A549 (cell line): ENCODE results near the genes RPS2, NOXO1, NPW, RAB26 and MLST8.

GRCh38 chr16:1779932-1780422, 2.4 kb downstream of the SPSB3 start:
- PRO-cap, result no peak
CAGE:
- cytosol, long polyA plus RNA, result no peak
- long polyA plus RNA, result no peak
- nucleus, long polyA plus RNA, result no peak

- PRO-cap, result no peak
CAGE:
- cytosol, long polyA plus RNA, result no peak
- long polyA plus RNA, result no peak
- nucleus, long polyA plus RNA, result no peak
These were observed 1.9 kb downstream of the FAHD1 start for GRCh38 chr16:1828551-1829634.

- PRO-cap, result no peak
CAGE:
- cytosol, long polyA plus RNA, result no peak
- long polyA plus RNA, result no peak
- nucleus, long polyA plus RNA, result no peak
These were observed 383 bp downstream of the HS3ST6 start for GRCh38 chr16:1917839-1918224.

DNA sequence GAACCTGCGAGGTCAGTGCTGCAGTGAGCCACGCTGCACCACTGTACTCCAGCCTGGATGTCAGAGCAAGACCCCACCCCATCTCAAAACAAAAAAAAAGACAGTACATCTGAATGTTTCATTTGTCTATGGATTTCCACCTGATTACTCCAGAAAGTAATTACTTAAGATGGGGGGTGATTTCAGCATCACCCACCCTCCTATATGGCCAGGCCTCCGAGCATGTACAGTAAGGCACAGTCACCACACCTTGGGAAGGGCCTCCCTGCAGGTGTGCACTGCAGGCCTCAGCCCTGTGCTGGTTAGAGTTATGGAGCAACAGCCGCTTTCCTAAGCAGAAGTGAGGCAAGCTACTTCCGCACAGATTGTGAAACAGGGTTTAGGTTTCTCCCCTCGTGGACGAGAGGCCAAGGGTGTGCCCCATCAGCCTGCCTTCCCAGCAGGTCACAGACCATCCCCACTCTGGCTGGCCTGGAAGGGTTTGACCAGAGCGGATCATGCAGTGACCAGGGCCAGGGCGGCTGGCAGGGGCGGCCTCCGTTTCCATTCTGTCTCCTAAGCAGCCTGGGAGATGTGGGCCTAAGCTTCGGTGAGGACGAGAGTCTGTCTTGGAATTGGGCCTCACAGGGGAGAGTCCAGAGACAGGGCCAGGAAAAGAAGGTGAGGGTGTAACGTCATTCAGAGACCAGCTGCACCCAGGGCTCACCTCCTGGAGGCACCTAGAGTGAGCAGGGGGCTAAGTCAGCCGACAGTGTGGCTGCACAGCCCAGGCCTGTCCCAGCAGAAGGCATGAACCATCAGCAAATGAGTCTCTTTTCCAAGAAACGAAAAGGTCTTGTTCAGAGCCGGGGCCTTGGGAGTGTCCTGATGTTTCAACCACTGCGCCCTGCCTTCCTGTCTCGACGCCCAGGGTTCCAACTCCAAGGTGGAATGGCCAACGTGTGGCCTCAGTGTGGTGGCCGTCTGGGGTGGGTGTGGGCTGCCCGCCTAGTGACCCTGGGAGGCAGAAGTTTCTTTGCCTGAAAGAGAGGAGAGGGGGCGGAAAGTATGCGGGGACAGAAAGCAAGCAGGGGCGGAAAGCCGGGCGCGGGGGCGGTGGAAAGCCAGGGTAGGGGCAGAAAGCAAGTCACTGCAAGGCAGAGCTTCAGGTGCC, 4.5 kb downstream of the MSRB1 start:
- PRO-cap, result no peak
CAGE:
- cytosol, long polyA plus RNA, result no peak
- long polyA plus RNA, result no peak
- nucleus, long polyA plus RNA, result no peak

DNA sequence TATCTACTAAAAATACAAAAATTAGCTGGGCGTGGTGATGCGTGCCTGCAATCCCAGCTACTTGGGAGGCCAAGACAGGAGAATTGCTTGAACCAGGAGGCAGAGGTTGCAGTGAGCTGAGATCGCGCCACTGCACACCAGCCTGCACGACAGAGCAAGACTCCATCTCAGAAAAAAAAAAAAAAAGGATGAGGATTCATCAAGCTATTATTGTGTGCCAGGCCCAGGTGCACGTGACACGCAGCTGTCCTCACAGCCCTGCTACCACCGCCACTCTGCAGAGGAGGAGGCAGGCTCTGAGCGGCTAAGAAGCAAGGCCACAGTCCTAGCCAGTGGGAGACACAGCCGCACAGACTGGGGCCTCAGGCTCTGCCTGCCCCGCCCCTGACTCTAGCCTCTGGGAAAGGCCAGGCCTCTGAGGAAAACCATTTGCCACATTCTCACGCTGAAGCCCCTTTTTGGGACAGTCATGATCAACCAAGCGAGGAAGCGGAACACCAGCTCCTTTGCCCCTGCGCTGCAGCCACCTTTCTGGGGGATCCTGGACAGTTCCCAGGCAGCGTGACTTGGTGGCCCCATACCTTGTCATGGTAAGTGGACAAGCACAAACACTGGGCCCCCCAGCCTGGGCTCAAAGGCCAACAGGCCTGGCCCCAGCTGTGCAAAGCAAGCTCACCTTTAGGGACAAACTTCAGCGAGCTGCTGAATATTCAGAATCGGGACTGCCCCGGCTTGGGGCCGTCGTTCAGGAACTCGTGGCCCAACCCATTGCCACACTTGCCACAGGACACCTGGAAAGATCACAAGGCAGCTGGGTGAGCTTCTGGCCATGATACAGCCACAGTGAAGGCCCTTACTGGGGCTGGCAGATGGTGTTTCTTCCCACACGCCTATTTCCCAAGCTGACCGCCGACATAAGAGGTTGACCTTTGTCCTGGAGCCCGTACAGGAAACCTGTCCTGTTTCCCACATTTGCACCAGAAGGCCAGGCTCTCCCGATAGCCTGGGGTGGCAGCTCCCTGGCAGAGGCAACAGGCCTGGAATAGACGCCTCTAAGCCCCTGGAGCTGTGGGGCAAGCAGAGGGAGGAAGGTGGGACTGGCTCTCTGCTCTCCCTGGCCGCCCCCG, 2.5 kb downstream of the MSRB1 start:
- PRO-cap, result no peak
CAGE:
- cytosol, long polyA plus RNA, result no peak
- long polyA plus RNA, result no peak
- nucleus, long polyA plus RNA, result no peak

DNA sequence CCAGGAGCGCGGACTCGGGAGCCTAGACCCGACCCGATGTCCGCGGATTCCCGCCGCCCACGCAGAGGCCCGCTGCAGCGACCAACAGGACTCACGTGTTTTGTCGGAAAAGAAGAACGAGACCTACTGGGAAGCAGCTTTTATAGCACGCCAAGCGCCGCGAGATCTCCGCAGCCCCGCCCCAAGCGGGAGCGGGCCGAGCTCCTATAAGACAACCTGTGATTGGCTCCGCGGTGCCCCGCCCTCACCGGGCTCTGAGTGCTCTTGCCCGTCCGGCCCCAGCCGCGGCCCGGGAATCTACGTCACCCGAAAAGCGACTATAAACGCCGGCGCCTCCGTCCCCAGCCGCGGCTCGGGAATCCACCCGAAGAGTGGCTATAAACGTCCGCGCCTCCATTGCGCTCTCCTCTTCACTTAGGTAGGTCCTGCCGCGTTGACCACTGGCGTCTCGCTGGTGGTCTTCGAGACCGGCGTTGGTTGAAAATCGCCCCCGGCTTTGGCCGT, at the start of gene RPS2:
TSS of gene RPS2 (minus strand) at position 115 of the 504 bp plus-strand sequence.
- PRO-cap, result bidirectional peak, plus-strand start at position 304 of the sequence, minus-strand start at position 115 of the sequence
CAGE:
- cytosol, long polyA plus RNA, result start-site peak on the minus strand centred at position 116 of the sequence, 5 bp wide, 494 and 288 reads in 2 replicates
- long polyA plus RNA, result no peak
- nucleus, long polyA plus RNA, result start-site peak on the minus strand centred at position 116 of the sequence, 6 bp wide, 149 and 329 reads in 2 replicates

- PRO-cap, result unidirectional peak, minus-strand start at chr16:1972613
CAGE:
- cytosol, long polyA plus RNA, result no peak
- long polyA plus RNA, result no peak
- nucleus, long polyA plus RNA, result no peak
These were observed 761 bp downstream of the TBL3 start for GRCh38 chr16:1972456-1973172.

DNA sequence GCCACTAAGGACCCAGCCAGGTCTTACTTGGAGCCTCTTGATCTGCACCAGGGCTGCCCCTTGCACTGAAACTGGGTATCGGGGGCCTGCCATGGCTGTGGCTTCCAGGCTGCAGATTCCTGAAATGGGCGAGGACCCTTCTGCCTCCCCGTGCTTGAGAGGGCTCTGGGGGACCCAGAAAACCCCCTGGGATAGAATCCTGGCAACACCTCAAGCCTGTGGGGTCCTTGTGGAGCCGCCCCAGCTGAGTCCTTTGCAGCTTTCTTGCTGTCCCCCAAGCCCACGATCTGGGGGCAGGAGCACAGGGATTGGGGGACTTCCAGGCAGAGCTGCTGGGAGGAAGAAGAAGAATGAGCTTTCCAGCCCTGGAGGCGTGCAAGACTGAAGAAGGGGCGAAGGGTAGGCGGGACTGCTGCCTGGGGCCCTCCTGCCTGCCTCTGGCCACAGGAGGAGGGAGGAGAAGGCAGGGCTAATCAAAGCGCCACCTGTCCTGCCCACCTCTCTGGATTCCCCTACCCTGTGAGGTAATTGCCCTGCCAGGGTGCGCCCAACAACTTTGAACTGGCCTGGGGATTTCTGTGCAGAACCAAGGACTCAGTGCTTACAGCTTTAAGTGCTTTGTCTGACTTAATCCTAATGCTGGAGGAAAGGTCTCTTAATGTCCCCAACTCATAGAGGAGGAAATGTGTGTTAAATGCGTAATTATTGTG, at the start of gene NOXO1:
TSS of gene NOXO1 (minus strand) at position 383 of the 710 bp plus-strand sequence.
- PRO-cap, result no peak
CAGE:
- cytosol, long polyA plus RNA, result no peak
- long polyA plus RNA, result no peak
- nucleus, long polyA plus RNA, result no peak

DNA sequence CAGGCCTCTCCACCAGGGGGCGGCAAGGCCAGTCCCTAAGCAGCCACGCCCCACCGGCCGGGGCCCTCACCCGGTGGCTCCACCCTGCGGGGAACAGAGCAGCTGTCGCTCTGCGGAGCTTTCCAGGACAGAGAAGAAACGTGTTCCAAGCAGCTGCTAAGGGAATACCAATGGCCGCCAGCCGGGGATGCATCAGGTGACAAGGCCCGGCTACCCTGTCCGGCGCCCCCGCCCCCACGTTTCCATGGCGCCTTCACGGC, 14.1 kb downstream of the SYNGR3 start:
- PRO-cap, result no peak
CAGE:
- cytosol, long polyA plus RNA, result no peak
- long polyA plus RNA, result no peak
- nucleus, long polyA plus RNA, result no peak

DNA sequence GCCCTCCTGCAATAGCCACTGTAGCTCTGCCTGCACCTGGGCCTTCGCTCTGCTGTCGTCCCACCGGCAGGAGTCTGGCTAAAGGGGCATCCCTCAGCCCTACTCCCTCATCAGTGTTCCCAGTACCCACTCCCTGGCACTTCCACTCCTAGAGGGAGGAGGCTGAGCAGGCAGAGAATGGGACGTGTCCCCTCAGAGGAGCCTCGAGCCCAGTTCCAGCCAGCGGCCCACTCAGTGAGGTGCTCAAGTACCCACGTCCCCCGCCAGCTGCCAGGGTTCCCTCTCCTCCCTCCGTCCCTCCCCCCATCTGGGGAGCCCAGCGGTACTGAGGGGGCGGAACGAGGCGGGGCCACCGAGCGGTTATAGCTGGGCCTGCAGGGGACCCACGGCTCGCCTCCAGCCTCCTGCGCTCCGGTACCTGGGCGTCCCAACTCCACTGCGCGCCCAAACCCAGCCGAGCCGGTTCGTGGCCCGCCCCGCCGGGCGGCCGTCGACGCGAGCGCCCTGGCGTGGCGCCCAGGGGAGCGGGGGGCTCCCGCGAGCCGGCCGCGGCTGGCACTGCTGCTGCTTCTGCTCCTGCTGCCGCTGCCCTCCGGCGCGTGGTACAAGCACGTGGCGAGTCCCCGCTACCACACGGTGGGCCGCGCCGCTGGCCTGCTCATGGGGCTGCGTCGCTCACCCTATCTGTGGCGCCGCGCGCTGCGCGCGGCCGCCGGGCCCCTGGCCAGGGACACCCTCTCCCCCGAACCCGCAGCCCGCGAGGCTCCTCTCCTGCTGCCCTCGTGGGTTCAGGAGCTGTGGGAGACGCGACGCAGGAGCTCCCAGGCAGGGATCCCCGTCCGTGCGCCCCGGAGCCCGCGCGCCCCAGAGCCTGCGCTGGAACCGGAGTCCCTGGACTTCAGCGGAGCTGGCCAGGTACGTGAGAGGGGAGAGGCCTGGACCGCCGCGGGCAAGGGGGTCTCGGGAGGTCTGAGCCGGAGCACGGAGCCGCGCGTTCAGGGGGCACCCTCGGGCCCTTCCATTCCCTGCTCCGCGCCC, at the start of gene NPW:
TSS of gene NPW (plus strand) at position 388 of the 1,038 bp plus-strand sequence.
- PRO-cap, result no peak
CAGE:
- cytosol, long polyA plus RNA, result no peak
- long polyA plus RNA, result no peak
- nucleus, long polyA plus RNA, result no peak

DNA sequence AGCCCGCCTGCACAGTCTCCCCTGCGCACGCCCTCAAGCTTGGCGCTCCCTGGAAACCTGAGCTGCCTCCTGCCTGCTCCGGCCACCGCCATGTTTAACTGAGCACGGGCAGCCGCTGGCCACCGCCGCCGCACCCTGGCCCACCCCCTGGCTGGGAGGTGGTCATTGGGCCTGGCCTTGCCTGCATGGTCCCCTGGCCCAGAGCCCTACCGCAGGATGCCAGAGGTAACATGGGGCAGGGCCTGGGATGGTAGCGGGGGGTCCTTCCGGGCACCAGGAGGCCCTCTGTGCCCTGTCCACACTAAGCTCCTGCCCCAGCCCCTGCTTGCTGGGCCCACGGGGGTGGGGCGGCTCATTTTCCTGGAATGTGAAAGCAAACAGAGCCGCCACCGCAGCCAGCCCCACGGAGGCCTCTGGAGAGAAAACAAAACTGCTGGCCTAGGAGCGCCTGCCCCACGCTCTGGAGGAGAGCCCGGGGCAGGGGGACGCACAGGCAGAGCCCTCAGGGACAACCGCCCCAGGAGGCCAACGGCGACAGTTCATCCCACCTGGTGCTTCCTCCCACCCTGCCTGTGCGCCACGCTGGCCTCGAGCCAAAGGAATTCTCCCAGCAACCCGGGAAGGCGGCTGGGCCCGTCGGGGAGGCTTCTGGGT, 8.9 kb downstream of the NHERF2 start:
- PRO-cap, result no peak
CAGE:
- cytosol, long polyA plus RNA, result no peak
- long polyA plus RNA, result no peak
- nucleus, long polyA plus RNA, result no peak

GRCh38 chr16:2038431-2038736, 9.2 kb downstream of the NTHL1 start:
- PRO-cap, result no peak
CAGE:
- cytosol, long polyA plus RNA, result no peak
- long polyA plus RNA, result no peak
- nucleus, long polyA plus RNA, result no peak

DNA sequence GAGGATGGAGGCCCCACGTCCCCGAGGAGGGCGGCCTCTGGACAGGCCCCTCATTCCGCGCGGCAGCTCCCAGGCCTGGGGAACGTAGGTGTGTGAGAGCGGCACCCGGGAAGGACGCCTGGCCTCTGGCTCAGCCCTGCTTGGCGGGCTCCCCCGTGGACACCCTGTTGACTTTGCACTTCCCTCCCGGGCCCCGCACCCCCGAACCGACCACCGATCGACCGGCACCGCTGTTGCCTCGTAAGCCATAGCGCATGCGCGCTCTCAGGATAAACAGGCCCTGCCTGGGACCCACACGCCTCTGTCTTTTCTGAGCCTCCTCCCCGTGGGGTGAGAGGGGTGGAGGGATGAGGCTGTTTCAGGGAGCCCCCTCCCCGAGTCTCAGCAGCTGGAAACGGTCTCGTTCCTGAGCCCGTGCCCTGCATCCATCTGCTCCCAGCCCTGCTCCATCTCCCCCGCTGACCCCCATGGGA, 8.9 kb downstream of the NTHL1 start:
- PRO-cap, result no peak
CAGE:
- cytosol, long polyA plus RNA, result no peak
- long polyA plus RNA, result no peak
- nucleus, long polyA plus RNA, result no peak

GRCh38 chr16:2082160-2082765, 34.5 kb downstream of the TSC2 start:
- PRO-cap, result unidirectional peak, minus-strand start at chr16:2082351
CAGE:
- cytosol, long polyA plus RNA, result no peak
- long polyA plus RNA, result no peak
- nucleus, long polyA plus RNA, result no peak

DNA sequence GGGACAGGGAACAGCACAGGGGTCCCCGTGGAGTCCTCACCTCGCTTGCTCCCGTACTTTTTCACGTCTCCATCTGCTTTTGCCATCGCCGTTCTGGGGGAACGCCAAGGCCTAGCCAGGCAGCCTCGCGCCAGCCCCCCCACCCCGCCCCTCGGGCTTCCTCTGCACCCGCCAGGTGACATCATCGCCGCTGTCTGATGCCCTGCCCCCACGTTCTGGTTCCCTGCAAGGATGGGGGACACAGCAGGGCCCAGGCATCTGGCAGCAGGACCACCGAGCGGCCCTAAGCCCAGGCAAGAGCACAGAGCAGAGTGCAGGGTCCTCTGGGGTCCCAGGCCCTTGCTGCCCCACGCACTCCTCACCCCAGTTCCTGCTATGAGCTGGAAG, 12.3 kb downstream of the PKD1 start:
- PRO-cap, result no peak
CAGE:
- cytosol, long polyA plus RNA, result no peak
- long polyA plus RNA, result no peak
- nucleus, long polyA plus RNA, result no peak

DNA sequence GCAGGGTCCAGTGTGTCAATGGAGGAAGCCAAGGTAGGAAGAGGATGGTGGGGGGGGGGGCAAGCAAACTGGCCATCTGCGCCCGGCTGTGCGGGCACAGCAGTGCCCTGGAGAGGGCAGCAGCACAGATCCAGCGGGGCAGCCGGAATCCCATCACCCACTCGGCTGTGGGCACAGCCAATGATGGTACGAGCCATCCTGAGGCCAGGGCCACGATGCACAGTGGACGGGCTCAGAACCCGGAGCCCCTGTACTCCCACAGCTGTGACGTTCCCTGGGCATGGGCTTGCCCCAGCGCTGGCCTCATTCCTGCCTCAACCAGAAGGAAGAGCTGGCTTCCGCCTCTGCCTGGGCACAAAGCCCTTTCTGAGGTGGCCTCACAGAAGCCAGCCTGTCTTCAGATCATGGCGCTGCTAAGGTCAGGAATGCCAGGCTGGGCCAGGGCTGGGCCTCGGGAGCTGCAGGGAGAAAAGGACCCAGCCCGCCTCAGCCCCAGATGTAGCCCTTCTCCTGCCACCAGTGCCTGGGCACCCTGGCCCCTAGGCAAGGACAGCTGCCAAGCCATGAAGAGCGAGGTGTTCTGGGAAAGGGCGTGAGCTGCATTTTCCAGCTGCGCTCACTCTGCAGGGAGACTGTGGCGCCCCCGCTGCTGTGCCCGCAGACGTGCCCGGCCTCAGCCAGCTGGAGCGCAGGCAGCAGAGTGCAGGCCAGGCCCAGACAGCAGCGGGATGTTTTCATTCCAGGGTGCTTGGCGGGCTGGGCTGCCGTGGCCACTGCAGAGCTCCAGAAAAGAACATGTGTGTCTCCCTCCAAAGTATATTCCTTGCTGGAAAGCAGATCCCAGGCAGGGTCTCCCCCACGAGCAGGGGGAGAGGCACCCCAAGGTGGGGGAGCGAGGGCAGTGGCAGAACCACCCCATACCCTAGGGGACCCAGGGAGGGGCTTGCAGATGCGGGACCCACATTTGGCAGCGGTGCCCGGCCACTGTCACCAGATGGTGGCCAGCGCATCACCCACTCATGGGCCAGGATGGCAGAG, 9.4 kb downstream of the PKD1 start:
- PRO-cap, result no peak
CAGE:
- cytosol, long polyA plus RNA, result no peak
- long polyA plus RNA, result no peak
- nucleus, long polyA plus RNA, result no peak

- PRO-cap, result bidirectional peak, plus-strand start at chr16:2148689, minus-strand start at chr16:2148454; bidirectional peak, plus-strand start at chr16:2148962, minus-strand start at chr16:2148884
CAGE:
- cytosol, long polyA plus RNA, result no peak
- long polyA plus RNA, result start-site peak on the plus strand at chr16:2148590-2148730, 8 and 5 reads in 2 replicates
- nucleus, long polyA plus RNA, result no peak
These were observed at the start of gene RAB26 for GRCh38 chr16:2148348-2149402. Gene RAB26 (plus strand): TSS chr16:2148625.

GRCh38 chr16:2156478-2157051, 983 bp downstream of the TRAF7 start:
- PRO-cap, result no peak
CAGE:
- cytosol, long polyA plus RNA, result no peak
- long polyA plus RNA, result no peak
- nucleus, long polyA plus RNA, result no peak

GRCh38 chr16:2157274-2158565, 2.1 kb downstream of the TRAF7 start:
- PRO-cap, result no peak
CAGE:
- cytosol, long polyA plus RNA, result no peak
- long polyA plus RNA, result no peak
- nucleus, long polyA plus RNA, result no peak

DNA sequence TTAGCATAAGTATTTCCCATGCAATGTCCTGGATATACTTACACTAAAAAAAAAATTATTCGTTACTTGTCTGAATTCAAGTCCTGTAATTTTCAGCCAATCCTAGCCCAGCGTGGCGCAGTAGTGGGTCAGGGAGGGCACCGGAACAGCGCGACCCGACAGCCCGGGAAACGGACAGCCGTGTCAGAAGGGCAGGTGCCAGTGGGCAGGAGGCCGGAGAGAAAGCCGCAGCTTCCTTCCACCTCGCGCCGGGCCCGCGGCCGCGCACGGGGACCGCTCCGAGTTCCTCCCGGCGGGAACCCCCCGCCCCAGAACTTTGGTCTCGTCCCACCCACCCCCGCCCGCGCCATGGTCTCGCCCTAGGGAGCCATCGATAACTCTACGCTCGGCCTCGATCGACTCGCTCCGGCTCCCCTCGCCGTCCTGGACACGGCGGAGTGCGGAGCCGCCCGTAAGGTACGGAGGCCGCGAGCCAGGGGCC, at the start of gene MLST8:
TSS of gene MLST8 (plus strand) at position 398 of the 481 bp plus-strand sequence.
- PRO-cap, result unidirectional peak, plus-strand start at position 117 of the sequence; unidirectional peak, plus-strand start at position 166 of the sequence; bidirectional peak, plus-strand start at position 428 of the sequence, minus-strand start at position 318 of the sequence
CAGE:
- cytosol, long polyA plus RNA, result start-site peak on the plus strand centred at position 414 of the sequence, 34 bp wide, 193 and 41 reads in 2 replicates
- long polyA plus RNA, result no peak
- nucleus, long polyA plus RNA, result start-site peak on the plus strand centred at position 417 of the sequence, 41 bp wide, 69 and 352 reads in 2 replicates